ENCODE measurements around a stretch of chr2.

GRCh38 chr2:216572695-216573754 lies 60.2 kb upstream of the IGFBP2 start:
- PRO-cap: no peak

DNA sequence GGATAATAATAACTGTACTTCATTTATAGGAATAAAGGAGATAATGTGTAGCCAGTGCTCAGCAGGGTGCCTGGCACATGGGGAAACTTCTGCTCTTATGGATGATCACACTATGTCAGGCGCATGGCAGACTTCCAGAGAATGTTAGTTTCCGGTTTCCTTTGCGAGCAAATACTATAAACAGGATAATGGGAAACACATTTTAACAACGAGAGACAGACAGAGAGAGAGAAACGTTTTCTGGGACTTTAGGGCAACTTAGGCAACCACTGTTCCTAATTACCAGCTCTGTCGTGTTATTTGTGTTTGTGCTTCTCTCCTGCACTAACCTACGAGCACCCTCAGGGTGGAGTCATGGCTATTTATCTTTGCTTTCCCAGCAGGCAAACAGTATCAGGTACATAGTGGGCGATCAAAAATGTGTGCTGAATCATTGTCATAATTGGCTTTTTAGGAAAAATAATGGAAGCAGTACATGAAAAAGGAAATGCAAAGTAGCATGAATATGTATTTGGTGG lies 36.9 kb upstream of the IGFBP2 start:
- PRO-cap: no peak

DNA sequence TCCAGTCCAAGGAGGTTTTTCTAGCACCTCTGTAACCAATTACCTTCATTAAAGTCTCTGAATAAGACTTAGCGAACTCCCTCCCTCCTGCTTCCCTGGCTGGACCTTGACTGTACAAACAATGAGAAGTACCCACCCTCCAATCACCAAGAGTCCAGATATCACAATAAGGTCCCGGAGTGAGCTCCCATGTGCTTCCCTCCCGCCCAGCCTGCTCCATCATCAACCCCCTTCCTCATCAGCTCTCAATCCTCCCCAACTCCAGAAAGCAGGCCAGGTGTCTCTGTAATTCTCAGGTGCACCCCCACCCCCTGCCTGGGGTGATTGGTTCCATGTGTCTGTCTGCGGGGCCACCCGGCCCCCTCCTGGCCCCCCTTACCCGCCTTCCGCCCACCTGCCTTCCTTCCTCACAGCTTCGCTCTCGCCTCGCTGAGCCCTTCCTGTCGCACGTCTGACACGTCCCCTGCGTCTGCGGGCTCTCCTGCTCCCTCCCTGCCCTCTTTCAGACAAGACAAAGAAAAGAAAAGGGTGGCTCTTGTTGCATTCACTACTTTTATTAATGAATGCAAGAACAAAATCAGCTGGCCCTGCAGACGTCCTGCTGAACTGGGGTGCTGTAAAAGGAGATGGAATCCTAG lies 26.6 kb upstream of the IGFBP2 start:
- PRO-cap: no peak

DNA sequence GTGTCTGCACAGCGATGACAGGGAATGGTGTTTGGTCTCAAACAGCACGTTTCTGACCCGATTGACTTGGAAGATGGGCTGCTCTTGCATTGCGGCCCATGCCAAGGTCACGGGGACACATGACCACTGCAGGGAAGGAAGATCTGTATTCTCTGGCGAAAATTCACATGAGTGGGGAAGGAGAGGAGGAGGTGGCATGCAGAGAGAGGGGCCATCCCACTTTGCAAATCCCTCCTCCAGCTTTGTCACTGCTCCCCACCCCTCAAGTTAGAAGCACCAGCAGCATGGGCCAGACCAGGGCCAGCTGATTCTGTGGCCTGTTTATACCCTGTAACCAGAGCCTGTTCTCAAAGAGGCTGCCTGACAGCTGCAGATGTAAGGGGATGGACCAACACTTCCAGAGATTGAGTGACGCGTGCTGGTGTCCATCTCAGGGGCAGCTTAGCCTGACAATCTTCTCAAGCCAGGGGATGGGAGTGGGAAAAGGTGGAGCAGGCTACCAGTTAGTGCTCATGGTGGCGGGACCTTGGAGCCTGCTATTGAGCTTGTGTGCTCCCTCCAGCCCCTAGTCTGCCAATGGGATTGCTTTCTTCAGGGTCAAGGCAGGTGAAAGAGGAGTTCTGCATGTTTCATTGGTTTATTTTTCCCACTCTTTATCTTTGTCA lies 57.1 kb downstream of the TNP1 start:
- PRO-cap: no peak

GRCh38 chr2:216871499-216871947 lies 11.7 kb upstream of the TNP1 start:
- PRO-cap: no peak

DNA sequence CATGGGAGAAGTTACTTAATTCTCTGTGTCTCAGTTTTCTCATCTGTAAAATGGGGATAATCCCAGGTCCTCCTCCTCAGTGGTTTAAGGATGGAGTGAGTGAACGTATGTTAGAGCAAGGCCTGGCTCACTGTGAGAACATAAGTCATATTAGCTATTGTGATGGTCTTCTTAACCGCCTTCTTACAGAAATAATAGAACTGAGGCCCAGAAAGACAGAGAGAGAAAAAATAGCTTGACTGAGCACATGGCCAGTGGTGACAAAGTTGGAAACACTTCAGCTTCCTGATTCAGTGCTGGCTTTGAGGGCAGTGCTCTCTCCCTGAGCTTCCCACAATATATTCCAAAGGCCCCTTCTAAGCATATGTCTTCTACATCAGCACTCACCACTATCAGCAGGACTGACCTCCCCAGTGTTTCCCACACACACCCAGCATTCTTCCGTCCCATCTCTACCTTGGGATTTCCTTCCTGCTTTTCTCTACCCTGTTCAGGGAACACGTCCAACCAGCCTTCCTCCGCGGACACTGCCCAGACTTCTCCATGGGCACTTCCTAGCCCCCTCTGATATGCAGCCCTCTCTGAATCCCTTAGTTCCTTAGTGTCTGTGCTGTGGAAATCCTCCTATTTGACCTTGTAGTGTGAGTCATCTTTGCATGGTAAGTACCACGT lies 215.0 kb upstream of the TNP1 start:
- PRO-cap: no peak

- PRO-cap: no peak
Measured at GRCh38 chr2:217105693-217106179, 245.9 kb upstream of the TNP1 start.

DNA sequence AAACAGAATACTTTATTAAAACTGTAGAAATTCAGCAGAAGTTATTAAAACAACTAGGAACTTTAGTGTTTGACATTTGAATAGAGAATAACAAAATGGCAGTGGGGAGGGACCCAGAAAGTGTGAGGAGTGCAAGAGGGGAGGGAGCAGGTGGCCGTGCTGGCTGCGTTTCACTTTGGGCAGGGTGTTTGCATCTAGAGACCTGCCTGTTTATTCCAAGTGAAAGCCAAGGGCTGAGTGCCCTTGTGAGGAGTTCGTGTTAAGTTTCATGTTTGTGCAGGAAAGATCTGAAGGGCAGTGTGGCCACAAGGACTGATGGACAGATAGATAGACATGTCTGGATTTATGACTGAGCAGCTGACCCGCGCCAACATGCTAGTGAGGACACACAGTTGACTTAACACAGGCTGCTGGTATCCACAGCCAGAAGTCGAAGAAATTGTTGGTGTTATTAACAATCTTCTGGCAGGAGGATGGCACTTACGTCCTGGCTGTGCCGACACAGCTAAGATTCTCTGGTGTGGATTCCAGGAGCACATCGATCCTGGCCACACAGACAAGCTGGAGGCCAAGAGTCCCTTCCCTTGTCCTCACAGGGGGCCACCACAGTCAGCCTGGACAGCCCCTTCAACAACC lies 387.6 kb upstream of the TNP1 start:
- PRO-cap: no peak

GRCh38 chr2:217310190-217310498 lies 450.3 kb upstream of the TNP1 start:
- PRO-cap: no peak

GRCh38 chr2:217360919-217361094 lies 500.9 kb upstream of the TNP1 start:
- PRO-cap: no peak

GRCh38 chr2:217412598-217413071 lies 552.8 kb upstream of the TNP1 start:
- PRO-cap: no peak

DNA sequence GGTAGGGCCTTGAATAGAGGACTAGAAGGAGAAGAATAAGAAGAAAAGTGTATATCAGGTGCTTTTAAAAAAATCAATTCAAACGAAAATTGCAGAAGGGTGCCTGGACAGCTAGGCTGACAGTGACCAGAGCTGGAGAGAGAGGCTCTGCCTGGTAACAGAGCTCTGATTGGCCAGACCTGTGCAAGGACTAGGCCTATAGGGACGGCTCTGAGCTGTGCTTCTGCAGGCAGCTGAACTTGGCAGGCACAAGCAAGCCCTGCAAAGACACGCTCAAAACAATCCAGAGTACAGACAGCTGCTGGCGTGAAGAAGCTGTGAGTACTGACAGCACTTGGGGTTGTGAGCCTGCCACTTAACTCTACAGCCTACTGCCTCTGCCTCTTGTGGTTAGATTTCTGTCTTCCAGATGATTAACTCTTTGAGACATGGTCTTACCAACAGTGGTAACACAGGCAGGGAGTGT lies 568.7 kb downstream of the TNS1 start:
- PRO-cap: no peak

DNA sequence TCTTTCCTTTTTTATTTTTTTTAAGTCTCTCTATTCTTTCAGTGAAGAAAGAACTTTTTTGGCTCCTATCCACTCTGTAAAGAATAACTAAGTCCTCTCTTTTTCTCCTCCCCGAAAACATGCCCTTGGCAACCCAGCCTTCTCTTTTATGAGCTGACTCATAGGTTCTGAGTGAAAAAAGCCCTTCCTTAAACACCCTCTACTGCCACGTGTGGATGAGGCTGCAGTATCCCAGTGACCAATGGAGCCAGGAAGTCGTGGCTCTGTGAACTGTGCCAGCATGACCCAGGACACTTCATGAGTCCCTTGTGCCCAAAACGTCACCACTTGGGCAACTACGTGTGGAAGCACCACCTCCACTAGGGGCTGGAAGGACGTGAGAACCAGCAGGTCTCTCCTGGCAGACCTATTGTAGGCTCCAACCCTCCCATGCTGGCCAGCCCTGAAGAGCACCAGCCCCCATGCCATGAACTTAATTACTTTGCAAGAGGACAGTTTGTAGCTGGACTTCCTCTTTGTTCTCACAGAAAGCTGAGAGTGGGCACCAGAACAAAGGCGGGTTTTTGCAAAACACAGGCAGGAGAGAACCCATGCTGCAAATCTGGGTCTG lies 349.5 kb downstream of the TNS1 start:
- PRO-cap: no peak

DNA sequence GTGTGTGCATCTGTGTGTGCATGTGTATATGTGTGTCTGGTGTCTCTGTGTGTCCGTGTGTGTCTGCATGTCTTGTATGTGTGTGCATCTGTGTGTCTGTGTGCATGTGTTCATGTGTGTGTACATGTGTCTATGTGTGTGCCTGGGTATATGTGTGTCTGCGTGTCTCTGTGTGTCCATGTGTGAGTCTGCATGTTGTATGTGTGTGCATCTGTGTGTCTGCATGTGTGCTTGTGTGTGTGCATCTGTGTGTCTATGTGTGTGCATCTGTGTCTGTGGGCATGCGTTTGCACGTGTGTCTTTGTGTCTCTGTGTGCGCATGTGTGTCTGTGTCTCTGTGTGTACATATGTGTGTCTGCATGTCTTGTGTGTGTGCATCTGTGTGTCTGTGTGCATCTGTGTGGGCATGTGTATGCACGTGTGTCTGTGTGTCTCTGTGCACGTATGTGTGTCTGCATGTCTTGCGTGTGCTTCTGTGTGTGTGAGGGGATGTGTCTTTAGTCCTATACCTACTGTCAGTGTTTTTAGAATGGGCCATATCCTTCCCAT lies 207.7 kb downstream of the TNS1 start:
- PRO-cap: no peak

GRCh38 chr2:217801035-217801672 lies 201.6 kb downstream of the TNS1 start:
- PRO-cap: no peak

- PRO-cap: no peak
Measured at GRCh38 chr2:217804089-217804878, 198.5 kb downstream of the TNS1 start.

- PRO-cap: no peak
Measured at GRCh38 chr2:217827254-217828323, 175.2 kb downstream of the TNS1 start.

GRCh38 chr2:217829343-217829542 lies 173.6 kb downstream of the TNS1 start:
- PRO-cap: no peak

- PRO-cap: no peak
Measured at GRCh38 chr2:217836198-217837592, 166.1 kb downstream of the TNS1 start.

DNA sequence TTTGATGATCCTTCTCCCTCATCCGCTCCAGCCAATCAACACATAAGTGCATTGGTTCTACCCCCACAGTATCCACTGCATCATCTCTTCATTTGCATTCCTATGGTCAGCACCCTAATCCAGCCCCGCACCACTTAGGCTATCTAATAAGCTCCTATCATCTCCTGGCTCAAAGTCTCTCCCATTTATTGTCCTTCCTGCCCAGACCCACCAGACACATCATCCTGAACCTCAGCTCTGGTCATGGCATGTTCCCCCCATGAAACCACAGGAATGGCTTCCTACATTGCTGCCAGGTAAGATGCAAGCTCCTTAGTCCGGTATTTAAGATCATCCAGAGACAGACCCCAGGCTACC lies 158.7 kb downstream of the TNS1 start:
- PRO-cap: no peak

All from mesenteric fat pad (tissue), 1 donor.